Mesenchymal stem cell of adipose (primary cell): ENCODE data around the genes CSDE1 and NGF.

GRCh38 chr1:114757833-114758458 is at the start of gene CSDE1:
Gene CSDE1, minus strand, starts transcription at chr1:114757984.
- CAGE, long polyA plus RNA, result no peak

- CAGE, long polyA plus RNA, result no peak
Measured at GRCh38 chr1:115056163-115056889, 26.7 kb downstream of the TSHB start.

GRCh38 chr1:115063212-115063609 is 26.1 kb downstream of the TSPAN2 start:
- CAGE, long polyA plus RNA, result no peak

GRCh38 chr1:115280166-115280605 is 57.9 kb downstream of the NGF start:
- CAGE, long polyA plus RNA, result no peak

- CAGE, long polyA plus RNA, result no peak
Measured at GRCh38 chr1:115338090-115338868, at the start of gene NGF. Gene NGF, minus strand, starts transcription at chr1:115338249.

GRCh38 chr1:115646951-115647613 is 5.3 kb downstream of the VANGL1 start:
- CAGE, long polyA plus RNA, result no peak

DNA sequence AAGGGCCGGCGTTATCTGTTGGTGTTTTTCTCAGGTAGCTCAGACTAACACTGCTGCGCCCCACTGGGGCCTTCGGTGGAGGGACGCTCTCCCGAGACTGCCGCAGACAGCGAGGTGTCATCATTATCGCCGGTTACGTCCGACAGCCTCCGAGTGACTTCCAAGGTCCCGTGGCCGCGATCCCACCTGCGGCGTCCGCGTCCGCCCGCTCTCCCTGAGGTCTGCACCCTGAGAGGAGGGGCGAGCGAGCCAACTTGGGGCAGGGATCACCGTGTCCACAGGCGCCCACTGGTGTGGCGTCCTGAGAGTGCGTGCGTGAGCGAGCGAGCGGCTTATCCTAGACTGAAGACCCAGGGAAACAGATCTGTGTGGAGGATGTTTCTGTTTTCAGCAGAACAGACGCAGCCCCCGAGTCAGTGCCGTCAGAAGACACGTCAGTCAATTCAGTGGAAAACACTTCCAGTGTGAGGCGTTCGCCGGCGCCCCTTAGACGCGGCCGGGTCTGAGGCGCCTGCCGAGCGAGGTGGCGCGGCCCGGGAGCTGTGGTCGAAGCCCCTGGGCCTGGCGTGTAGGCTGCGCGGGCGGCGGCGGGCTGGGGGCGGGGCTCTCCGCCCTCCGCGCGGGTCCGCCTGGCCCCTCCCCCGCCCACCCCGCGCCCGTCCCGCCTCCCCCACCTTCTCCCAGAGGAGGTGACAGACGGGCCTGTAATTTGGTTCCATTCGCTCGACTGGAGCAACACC is 12.6 kb downstream of the NHLH2 start:
- CAGE, long polyA plus RNA, result no peak

DNA sequence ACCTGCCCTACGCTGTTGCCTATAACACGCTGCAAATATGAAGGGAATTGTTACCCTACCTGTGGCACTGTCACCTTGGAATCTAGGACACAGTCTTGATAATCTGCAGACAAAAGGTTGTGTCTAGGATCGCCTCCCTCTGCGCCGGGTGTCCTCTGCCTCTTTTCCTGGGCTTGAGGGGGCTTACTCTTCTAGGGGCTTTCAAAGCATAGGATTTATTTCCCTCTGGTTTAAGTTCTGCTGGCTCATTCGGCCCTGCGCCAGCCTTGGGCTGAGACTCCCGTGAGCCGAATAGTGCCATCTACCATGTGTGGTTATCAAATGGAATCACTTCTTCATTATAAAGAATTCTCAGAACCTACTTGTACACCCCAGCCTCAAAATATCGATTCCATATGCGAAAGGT is 728 bp downstream of the SLC22A15 start:
- CAGE, long polyA plus RNA, result no peak

- CAGE, long polyA plus RNA, result no peak
Measured at GRCh38 chr1:116356576-116357128, 16.4 kb upstream of the ATP1A1 start.

DNA sequence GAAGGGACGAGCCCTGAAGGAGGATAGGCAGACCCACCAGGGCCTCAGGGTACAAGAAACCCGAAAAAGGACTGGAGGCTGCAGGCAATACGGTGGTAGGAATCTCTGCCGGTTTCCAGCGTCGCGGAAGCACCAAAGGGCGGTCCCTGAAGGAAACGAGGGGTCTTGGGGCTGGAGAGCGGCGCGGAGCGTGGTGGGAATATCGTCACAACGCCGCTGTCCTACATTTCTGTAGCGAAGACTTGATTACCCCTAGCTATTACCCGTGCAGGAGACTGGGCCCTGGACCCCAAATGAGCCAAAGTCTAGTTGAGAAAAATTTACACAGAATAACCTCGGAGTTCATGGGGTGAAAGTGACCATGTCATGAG is 1.3 kb downstream of the ATP1A1 start:
- CAGE, long polyA plus RNA, result no peak

DNA sequence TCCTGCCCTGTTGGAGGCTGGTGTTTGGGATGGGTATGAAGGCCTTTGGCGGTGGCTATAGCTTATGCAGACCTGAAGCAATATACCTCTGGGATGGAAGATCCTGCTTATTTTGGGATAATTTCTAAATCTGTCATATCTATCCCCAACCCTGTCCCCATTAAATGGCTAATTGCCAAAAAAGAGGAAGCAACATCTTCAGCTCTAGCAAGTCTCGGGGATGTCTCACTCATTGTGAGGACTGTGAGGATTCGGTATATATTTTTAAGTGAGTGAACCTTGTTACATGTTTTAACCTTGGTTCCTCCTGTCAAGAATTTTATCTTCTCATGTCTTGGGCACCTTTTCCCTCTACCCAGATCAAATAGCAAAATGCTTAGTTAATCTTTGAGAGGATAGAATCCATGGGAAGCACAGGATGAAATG is 7.4 kb downstream of the ATP1A1 start:
- CAGE, long polyA plus RNA, result no peak

DNA sequence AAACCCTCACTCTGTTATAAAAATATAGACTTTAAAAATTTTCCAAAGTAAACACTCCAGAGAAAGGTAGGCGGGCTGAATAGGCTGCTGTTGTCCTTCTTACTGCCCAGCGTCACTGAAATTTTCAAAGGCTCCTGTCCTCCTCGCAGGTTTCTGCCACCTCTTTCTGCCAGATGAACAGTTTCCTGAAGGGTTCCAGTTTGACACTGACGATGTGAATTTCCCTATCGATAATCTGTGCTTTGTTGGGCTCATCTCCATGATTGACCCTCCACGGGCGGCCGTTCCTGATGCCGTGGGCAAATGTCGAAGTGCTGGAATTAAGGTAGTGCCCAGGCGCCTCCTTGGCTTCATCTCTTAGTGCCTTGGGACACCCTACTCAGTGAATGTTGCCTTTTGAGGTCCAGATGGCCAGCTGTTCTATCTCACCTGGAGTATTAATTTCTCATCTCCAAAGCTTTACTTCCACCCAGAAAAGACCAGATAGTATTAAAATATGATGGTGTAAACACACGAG is 22.0 kb downstream of the ATP1A1 start:
- CAGE, long polyA plus RNA, result no peak

DNA sequence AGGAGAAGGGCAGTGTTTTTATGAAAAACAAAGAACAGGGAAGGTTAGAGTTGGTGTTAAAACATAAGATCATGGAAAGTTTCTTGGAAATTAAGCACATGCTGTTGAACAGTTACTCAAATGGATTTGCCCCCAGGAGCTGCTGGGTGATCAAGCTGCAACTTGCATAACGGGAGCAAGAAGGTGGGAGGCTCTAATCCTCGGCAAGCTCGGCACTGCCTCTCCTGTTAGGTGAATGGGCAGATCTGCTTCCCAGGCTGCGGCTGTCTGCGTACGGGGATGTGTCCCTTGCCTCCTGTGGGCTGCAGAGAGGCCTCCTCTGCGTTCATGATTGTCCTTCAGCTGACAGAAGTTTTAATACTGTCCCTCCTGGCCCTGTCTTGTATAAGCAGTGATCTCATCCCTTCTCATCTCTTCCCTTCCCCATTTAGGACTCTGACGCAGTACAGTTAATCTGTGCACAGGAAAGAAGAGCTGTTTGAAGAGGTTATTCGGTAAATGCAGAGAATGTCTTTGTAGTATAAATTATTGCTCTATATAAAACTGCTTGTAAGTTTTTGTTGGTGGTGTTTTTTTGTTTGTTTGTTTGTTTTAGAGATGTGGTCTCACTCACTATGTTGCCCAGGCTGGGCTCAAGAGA is 36.8 kb downstream of the ATP1A1 start:
- CAGE, long polyA plus RNA, result no peak

DNA sequence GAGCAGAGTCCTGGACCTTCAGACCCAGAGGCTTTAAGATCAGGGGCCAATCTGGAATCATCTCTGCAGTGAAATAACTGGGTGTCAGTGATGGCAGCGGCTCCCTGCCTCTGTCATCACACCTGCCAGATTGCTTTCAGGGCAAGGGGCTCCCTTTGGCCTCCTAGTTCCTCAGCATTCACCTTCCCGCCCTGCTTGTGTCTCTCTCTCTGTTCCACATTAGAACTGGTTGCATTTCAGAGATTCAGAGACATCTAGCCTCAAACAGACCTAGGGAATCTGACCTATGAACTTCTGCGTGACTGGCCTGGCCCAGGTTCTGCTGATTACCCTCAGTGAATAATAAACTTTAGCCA is 87.8 kb downstream of the ATP1A1 start:
- CAGE, long polyA plus RNA, result no peak

DNA sequence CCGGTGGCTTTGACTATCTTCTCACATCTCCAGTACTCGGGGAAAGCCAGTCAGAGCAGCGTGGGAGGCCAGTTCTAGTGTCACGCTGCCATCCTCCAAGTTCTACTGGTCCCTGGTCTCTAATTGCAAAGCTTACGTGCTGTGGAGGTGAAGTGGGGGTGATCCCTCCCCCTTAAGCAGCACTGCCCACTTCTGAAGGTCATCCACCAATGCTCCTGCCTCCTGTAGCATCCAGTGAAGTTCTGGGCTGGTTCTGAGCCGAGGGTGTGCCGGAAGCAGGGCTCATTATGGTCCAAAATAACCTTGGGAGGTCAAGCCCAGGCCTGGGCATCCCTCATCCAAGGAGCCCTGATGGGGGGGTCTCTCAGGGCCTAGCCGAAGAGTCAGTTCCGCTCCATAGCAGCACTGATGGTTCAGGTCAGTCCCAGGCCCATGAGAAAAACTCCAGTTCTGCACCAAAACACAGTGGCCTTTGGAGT is 94.9 kb downstream of the CD58 start:
- CAGE, long polyA plus RNA, result no peak

DNA sequence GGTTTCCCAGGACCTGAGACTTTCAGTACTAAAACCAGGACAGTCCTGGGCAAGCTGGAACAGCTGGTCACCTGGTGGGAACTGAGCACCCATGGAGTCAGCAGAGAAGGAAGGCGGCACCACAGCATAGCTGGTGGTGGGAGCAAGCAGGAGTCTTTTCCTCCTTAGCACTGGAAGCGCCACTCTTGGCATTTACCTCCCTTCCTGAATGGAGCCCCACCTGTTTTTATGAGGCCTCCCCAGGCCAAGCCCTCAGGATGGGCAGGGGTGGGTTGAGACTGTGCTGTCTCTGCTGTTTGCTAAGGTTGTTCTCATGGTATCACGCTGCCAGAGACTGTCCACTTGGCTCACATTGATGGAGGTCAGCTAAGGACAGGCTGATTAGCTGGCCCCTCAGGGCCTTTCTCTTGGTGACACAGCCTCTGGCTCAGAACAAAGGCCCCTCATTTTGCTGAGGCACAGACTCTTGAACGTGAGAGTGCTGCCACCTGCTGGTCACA is 85.8 kb downstream of the CD58 start:
- CAGE, long polyA plus RNA, result no peak

GRCh38 chr1:116557999-116558565 is 12.7 kb downstream of the CD58 start:
- CAGE, long polyA plus RNA, result no peak

DNA sequence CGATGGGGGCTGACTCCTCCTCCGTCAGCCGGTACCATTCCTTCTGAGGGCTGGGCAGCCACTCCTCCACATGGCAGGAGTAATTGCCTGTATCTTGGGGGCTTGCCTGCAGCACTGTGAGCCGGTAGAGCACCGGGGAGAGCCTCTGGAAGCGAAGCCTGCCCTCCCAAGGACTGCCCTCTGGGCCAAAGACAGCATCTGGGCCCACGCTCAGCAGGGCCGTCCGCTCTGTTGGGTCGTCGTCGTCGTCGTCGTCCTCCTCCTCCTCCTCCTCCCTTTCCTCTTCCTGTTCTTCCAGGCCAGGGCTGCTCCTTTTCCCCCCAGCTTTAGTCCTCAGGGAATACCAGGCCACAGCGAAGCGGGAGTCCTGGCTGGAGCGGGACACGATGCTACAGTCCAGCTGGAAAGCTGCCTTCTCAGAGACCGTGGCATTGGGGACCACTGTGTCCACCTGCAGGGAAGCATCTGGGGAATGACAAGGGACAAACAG is 8.6 kb upstream of the CD58 start:
- CAGE, long polyA plus RNA, result no peak

DNA sequence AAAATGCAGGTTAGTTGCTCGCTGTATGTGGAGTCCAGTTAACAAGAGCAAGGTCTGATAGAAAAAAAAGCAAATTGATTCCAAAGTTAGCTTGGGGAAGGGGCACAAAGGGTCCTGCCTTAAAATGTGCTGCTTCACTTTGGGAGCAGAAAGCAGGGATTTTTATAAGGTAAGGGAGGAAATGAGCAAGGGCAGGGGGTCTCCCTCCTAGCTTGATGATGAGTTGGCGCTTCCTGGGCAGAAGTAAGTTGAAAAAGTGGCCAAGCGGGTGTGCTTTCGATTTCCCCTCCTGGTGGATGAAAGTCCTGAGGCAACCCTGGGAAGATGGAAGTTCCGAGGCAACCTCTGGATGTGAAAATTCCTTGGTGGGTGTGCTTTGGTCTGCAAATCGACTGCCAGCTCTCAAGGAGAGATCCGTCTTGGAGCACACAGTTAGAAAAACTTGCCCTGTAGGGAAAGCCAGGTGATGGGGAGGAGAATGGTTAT is 41.8 kb upstream of the CD2 start:
- CAGE, long polyA plus RNA, result no peak

DNA sequence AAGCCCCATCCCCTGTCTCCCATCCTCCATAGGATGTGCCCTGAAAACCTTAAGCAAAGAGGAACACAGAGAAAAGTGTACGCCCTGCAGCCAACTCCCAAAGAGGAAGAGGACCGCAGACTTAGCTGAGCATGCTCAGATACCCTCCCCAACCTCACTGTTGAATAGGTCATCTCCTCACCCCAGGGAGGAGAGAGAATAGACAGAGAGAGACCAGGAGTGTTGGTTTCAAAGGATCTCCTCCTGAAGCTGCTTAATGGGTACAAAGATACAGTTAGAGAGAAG is 50.5 kb downstream of the CD2 start:
- CAGE, long polyA plus RNA, result no peak